Gallbladder (tissue), 1 donor: ENCODE results near the gene C16orf95.

DNA sequence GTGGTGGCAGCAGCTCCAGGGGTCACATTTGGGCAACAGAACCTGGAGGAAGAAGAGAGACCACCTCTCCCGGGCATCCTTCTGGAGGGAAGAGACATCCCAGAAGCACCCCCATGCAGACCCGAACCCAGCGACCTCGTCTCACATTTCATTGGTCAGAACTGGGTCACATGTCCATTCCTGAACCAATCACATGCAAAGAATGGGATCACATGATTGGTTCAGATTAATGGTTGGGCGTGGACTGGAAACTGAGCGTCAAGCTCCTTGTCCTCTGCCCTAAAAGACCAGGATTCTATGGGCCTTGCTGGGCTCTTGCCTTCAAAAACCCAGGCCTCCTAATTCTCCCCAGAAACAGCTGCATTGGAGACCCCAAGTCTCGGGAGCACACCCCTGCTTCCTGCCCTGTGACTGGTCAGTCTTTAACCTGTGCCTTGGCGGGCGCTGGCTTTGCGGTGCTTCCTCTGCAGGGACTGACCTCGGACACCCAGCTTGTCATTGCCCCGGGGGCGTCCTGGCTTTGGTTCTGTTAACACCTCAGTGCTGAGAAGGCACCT lies 63.3 kb downstream of the IRF8 start:
- PRO-cap, result no peak

GRCh38 chr16:85982458-85982969 lies 83.6 kb downstream of the IRF8 start:
- PRO-cap, result no peak

GRCh38 chr16:86157885-86158368 lies 259.0 kb downstream of the IRF8 start:
- PRO-cap, result bidirectional peak, plus-strand start at chr16:86158142, minus-strand start at chr16:86157973

DNA sequence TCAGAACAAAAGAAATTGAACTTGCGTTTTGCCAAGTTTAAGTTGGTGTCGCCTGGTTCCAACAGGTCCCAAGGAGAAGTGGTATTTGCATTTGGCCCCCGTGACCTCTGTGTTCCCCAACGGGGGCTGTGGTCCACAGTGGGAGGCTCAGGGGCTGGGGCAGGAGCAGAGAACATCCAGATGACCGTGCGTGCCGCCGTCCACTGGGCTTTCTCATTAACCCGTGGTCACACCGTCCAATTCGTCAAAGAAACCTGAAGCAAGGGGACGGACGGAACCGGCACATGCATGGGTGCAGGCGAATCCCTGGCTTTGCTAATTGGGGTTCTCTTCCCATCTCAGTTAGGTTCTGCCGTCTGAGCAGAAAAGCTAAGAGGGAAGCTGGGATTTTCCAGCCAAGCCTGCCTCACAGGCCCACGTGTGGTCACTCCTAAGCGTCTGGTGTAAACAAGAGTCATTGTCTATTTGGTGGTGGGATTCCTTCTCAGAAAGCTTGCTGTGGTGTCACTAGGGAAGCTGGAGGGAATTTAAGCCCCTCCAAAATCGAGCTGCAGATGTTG lies 295.9 kb downstream of the IRF8 start:
- PRO-cap, result bidirectional peak, plus-strand start at position 487 of the sequence, minus-strand start at position 351 of the sequence

DNA sequence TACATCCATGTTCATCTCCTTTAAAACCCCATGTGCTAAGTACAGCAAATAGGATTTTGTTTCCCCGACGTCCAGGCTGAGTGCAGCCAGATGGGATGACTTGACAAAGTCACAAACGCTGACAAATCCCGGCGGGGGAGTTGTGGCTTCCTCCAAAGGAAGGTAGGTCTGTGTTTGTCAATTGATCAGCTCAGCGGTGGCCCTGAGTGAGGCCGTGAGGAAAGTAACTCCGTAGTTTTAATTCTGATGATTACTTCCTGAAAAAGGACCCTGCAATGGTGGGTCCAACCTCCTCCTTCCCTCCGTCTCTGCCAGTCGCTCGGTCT lies 209.6 kb upstream of the FOXF1 start:
- PRO-cap, result no peak

GRCh38 chr16:86341110-86341501 lies 169.2 kb upstream of the FOXF1 start:
- PRO-cap, result no peak

GRCh38 chr16:86389414-86389901 lies 120.9 kb upstream of the FOXF1 start:
- PRO-cap, result no peak

GRCh38 chr16:86396481-86396838 lies 113.9 kb upstream of the FOXF1 start:
- PRO-cap, result no peak

DNA sequence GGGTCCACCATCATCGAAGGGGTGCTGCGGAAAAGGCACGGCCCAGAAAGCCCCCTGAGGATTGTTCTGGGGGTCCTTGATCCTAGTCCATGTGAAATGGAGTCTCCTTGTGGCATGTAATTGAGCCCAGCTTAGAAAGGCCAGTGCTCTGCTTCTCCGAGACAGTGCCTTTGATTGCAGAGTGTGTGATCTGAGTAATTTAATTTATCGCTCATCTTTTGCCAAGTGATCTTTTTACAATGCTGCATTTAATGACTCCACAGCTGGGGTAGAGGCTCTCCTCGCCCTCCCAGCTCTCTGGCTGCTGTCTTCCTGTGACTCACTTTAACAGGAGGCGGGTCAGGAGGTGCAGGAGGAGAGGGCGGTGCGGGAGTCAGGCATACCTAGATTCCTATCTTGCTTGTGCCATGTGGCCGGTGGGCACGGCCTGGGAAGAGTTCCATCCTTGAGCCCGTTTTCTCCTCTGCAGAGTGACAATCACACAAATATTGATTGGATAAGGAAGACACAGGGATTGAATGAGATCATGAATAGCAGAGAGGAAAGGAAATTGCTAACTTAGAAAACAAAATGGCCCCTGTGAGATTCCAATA lies 113.4 kb upstream of the FOXF1 start:
- PRO-cap, result unidirectional peak, minus-strand start at position 299 of the sequence

DNA sequence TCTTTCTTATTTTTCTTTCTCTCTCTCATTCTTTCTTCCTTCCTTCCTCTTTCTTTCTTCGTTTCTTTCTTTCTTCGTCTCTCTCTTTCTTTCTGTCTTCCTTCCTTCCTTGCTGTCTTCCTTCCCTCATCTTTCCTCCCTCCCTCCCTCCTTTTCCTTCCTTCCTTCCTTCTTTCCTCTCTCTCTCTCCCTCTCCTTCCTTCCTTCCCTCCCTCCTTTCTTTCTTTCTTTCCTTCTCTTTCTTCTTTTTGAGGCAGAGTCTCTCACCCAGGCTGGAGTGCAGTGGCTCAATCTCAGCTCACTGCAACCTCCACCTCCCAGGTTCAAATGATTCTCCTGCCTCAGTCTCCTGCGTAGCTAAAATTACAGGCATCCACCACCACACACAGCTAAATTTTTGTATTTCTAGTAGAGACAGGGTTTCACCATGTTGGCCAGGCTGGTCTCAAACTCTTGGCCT lies 53.7 kb upstream of the FOXF1 start:
- PRO-cap, result no peak

GRCh38 chr16:86462616-86463154 lies 47.6 kb upstream of the FOXF1 start:
- PRO-cap, result no peak

- PRO-cap, result unidirectional peak, minus-strand start at chr16:86466804
Observed at GRCh38 chr16:86466469-86467112, 43.7 kb upstream of the FOXF1 start.

- PRO-cap, result no peak
Observed at GRCh38 chr16:86619196-86619766, 40.9 kb downstream of the FOXL1 start.

DNA sequence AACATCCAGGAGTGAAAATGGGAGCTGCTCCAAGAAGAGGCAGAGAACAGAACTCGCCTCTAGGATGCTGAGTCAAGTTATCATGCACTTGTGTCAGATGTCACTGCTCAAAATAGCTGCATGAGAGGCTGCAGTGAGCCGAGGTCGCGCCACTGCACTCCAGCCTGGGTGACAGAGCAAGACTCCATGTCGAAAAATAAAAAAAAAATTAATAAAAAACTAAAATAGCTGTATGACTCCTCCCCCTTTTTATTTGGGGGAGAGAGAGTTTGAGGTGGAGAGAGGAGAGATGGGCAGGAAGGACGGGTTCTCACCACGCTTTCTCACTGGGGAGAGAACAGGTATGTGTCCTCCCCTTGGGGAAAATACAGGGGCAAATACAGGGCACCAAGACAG lies 148.8 kb downstream of the FOXL1 start:
- PRO-cap, result no peak

GRCh38 chr16:86844580-86845147 lies 266.3 kb downstream of the FOXL1 start:
- PRO-cap, result no peak

DNA sequence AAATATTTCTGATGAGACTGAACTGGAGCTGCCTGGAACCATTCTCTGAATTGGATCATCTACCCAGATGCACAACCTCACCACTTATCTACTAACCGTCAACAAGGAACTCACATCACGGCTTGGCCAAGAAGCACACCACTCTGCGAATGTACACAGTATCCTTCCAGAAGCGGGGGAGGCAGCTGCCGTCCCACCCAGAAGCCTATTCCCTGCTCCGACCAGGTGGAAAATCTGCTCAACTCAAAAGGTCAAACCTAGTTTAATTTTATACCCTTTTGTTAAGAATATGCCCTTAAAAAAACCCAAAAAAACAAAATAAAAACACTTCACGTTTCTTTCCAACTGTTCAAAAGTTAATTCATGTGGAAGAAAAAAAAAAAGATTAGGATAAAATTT lies 283.2 kb downstream of the C16orf95 start:
- PRO-cap, result no peak

DNA sequence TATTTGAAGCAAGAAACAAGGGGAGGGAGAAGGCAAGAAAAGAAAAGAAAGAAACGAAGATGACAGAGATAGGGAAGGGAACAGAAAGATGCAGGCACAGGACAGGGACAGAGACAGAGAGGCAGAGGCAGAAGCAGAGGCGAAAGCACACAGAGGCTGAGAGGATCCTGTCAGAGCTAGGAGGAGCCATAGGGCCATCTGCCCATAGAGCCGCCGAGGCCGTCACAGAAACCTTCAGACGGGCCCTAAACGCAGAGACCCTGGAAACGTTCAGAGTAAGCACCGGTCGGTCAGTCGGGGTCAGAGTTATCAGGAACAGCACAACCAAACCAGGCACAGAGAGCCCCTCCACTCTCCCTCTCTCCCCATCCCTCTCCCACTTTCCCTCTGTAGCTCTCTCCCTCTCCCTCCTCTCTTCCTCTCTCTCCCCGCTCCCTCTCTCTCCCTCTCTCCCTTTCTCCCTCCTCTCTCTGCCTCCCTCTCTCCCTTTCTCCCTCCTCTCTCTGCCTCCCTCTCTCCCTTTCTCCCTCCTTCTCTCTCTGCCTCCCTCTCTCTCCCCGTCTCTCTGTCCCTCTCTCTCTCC lies 139.0 kb downstream of the C16orf95 start:
- PRO-cap, result no peak

- PRO-cap, result unidirectional peak, plus-strand start at chr16:87317017
Observed at GRCh38 chr16:87316778-87317145, 430 bp downstream of the C16orf95 start.

DNA sequence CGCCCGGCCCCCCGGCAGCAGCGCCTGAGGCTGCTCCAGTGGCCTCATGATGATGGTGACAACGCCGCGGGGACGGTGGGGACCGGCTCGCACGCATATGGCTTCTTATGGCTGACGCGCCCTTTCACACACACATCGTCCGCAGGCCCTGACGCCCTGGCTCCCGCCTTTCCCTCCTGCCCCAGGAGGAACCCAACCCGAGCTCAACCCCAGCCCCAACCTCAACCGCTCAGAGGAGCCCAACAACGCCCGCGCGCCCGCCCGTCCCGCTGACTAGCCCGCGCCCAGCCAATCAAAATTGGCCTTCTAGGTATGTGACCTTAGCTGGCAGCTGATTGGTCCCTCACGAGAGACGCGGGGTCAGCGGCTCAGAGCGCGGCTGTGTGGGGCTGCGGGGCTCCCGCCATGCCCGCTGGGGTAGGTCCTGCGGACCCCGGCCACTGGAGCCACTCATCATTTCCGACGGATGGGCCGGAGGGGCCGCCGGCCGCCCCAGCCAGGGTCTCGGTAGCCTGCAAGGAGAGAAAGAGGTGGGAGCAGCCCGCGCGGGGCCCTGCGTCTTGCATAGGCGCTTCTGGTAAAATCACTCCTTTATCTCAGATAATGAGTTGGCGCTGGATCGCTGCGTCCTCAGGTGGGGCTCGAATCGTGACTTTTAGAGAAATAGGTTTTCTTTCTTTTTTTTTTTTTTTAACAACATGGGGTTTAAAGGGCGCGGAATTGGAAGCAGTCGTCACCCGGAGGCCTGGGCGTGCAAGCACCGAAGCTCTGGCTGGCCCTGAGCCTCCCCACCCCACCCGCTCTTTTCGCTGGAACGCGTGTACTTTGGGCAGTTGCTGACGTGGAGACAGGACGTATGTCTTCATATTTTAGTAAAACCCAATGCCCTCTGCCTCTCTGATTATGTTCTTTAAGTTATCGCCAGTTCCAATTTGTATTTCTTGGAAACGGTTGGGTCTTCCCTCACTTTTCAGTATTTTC lies at the start of gene C16orf95:
Gene C16orf95 (minus strand): TSS at position 247 of the 981 bp plus-strand sequence.
- PRO-cap, result bidirectional peak, plus-strand start at position 351 of the sequence, minus-strand start at position 205 of the sequence; bidirectional peak, plus-strand start at position 736 of the sequence, minus-strand start at position 747 of the sequence

DNA sequence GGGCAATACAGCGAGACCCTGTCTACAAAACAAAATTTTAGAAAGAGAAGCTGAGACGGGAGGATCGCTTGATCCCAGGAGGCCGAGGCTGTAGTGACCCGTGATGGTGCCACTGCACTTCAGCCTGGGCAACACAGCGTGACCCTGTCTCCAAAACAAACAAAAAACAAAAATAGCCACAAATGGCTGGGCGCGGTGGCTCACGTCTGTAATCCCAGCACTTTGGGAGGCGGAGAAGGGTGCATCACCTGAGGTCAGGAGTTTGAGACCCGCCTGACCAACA lies 1.1 kb upstream of the FBXO31 start:
- PRO-cap, result no peak